Retinal pigment epithelial cell (primary cell): ENCODE measurements around the gene NCF1.

GRCh38 chr7:74324757-74325477, 35.7 kb downstream of the CLIP2 start:
- RRBS, result 81% methylated on average over 3 of the region's 16 CpGs

GRCh38 chr7:74371091-74371829, 82.1 kb downstream of the CLIP2 start:
- RRBS, result no CpG with 5 or more reads among the region's 12 CpGs

GRCh38 chr7:74379851-74381092, 73.4 kb upstream of the GTF2IRD1 start:
- RRBS, result no CpG with 5 or more reads among the region's 17 CpGs

GRCh38 chr7:74581292-74581952, 76.1 kb upstream of the GTF2I start:
- RRBS, result 73% methylated on average over 3 of the region's 16 CpGs

DNA sequence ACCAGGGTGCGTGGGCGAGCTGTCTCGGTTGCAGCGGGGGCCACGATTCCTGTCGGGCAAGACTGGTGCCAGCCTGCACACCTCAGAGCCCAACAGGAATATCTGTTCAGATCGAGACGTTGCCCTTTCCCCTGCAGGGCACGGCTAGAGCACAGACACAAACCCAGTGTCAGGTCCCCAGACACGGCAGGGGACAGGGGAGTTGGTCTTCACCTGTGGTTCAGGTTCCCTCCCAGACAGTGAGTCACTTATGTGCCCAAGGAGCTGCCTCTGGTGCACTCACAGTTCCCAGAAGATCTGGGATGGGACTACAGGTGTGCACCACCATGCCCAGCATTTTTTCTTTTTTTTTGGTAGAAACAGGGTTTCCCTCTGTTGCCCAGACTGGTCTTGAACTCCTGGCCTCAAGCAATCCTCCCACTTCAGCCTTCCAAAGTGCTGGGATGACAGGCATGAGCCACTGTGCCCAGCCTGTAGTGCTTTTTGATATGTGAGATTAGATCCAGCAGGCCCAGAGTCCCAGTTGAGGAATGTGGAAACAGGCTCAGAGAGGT, 75.4 kb upstream of the GTF2I start:
- RRBS, result no CpG with 5 or more reads among the region's 10 CpGs

DNA sequence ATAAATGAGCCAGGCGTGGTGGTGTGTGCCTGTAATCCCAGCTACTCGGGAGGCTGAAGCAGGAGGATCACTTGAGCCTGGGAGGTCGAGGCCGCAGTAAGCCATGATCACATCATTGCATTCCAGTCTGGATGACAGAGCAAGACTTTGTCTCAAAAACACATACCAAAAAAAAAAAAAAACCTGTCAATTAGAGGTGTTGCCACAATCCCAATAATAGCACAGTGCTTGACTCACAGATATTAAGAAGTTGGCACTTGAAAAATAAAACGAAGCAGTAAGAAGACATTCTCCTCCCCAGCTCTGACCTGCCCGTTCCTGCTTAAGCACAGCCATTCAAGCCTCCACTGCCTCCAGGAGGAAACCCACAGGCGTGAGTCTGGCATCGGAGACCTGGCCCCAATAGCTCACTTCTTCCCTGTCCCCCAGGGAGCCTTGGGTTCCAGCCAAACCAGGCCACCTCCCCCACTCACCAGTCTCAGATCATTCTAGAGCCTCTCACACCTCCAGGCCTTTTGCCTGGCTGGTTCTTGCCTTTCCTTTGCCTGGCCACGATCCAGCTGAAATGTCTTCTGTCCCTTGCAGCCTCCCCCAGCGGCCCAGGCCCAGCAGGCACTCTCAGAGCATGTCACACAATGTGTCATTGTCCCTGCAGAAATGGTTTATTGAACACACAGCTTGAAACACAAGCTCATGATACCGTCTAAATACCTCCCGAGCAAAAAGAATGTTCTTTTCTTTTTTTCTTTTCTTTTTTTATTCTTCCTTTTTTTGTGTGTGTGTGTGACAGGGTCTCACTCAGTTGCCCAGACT, 45.2 kb upstream of the GTF2I start:
- RRBS, result no CpG with 5 or more reads among the region's 12 CpGs

- RRBS, result no CpG with 5 or more reads among the region's 8 CpGs
Observed at GRCh38 chr7:74690835-74691134, 33.3 kb downstream of the GTF2I start.

GRCh38 chr7:74730055-74730426, 43.8 kb upstream of the NCF1 start:
- RRBS, result no CpG with 5 or more reads among the region's 5 CpGs

- RRBS, result no CpG with 5 or more reads among the region's 13 CpGs
Observed at GRCh38 chr7:74773872-74774274, at the start of gene NCF1. Gene NCF1 (plus strand): TSS chr7:74774011.

DNA sequence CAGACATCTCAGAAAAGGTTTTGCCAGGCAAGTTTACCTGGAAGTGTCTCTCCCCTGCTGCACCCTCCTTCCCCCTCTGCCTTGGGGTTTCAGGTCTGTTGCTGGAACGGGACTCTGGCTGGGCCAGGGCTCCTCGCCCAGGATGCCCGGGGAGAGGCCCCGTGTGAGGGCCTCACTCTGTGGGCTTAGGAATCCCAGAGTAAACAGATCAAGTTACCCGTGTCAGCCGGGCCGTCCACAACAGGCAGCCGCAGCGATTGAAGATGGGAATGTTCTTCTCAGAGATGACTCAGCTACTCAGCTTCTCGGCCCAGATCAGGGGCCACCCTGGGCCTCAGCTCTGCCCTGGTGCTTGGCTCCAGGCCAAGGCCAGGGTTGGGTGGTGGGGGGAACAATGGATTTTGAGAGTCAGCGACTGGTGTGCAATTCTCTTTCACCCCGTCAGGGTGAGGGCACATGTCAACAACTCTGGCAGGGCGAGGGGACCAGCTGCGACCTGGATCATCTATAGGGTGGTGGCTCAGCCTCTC, 29.4 kb downstream of the CASTOR2 start:
- RRBS, result no CpG with 5 or more reads among the region's 14 CpGs

GRCh38 chr7:75003846-75004103, 39.3 kb downstream of the CASTOR2 start:
- RRBS, result no CpG with 5 or more reads among the region's 13 CpGs

GRCh38 chr7:75237398-75237906, 43.1 kb upstream of the SPDYE13 start:
- RRBS, result no CpG with 5 or more reads among the region's 74 CpGs

DNA sequence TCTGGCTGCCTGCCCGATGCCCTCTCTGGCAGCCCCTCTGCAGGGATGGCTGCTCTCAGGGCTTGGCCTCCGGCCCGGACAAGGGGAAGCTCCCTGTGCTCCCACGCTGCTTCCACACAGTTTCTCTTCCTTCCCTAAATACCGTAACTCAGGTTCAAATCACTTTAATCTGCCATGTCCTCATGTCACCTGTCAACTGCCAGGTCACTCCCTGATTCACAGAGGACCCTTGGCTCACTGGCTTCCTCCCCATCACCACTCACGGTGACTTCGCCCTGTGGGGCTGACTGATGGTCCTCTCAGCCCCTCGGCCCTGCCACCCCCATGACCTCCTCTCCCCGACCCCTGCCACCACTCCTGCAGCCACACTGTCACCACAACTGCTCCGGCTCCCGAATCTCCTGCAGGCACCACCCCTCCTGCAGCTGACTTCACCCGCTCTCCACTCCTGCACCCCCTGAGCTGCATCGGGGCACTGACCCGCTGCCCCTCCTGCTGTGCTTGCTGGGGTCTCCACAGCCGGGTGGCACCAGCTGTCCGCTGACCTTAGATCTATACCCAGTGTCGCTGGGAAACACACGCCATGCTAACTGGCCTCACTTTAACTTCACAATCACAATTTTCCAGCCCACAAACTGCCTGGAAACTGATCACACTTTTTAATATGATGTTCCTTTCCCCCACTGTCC, 24.6 kb downstream of the TRIM73 start:
- RRBS, result no CpG with 5 or more reads among the region's 18 CpGs

DNA sequence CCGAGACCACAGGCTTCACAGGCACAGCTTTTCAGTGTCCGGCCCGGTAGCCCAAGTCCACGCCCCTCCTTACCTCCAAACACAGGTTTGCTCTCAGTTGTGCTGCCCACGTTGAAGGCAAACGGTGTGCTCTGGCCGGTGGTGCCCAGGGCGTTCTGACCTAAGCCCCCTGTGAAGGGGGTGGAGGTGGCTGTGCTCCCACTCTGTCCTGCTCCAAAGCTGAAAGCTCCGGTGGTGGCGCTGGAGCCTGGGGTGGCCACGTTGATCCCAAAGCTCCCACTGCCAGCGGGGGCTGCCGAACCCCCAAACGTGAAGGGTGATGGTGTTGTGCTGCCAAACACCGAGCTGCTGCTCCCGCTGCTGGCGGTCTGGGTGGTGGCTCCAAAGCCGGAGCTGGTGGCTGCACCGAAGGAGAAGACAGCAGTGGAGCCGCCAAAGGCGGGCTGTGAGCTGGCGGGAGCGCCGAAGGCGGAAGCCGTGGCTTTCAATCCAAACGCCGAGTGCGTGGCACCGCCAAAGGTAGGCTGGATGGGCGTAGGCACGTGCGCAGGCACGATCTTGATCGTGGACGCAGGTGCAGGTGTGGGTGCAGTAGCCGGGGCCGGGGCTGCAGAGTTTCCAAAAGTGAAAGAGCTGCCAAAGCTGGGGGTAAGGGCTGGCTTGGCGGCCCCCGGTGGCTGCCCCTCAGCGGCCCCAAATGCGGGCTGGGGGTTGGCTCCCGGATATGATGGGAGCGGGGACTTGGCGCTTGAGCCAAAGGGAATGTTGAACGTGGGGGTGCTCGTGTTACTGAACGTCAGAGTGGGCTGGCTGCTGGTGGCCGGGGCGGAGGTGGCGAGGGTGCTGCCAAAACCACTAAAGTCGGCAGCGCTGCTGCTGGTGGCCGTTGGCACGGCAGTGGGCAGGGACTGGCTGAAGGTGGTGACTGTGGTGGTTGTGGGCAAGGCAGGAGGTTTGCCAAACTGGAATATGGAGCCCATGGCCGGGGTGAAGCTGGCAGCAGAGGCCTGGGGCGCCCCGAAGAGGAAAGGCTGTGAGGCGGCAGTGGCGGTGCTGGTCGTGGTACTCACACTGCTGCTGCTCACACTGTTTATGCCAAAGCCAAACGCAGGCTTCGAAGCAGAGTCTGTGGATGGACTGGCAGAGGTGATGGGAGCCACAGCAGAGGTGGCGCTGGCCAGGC, 26.4 kb downstream of the TRIM73 start:
- RRBS, result no CpG with 5 or more reads among the region's 64 CpGs

- RRBS, result no CpG with 5 or more reads among the region's 6 CpGs
Observed at GRCh38 chr7:75542705-75543148, 50.6 kb downstream of the SPDYE5 start.

DNA sequence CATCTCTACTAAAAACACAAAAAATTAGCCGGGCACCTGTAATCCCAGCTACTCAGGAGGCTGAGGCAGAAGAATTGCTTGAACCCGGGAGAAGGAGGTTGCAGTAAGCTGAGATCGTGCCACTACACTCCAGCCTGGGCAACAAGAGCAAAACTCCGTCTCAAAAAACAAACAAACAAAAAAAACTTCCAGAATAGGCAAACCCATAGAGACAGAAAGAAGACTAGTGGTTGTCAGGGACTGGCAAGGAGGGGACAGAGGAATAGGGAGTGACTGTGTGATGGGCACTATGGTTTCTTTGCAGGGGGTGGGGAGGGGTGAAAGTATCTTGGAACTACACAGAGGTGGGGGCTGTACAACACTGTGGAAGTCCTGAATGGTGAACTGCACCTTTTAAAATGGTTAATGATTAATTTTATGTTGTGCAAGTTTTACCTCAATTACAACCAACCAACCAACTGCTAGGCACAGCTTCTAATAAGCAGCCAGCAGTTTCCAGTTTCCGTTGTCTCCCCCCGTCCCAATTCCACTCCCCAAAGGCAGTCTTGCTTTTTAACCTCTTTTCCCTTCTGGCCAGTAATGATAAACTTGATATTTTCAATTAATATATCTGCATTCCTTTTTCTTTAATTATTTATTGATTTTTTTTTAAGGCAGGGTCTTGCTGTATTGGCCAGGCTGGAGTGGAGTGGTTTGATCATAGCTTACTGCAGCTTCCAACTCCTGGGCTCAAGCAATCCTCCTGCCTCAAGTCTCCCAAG, 46.9 kb downstream of the HIP1 start:
- RRBS, result no CpG with 5 or more reads among the region's 6 CpGs

GRCh38 chr7:75905794-75906627, 8.9 kb upstream of the POR start:
- RRBS, result no CpG with 5 or more reads among the region's 17 CpGs

DNA sequence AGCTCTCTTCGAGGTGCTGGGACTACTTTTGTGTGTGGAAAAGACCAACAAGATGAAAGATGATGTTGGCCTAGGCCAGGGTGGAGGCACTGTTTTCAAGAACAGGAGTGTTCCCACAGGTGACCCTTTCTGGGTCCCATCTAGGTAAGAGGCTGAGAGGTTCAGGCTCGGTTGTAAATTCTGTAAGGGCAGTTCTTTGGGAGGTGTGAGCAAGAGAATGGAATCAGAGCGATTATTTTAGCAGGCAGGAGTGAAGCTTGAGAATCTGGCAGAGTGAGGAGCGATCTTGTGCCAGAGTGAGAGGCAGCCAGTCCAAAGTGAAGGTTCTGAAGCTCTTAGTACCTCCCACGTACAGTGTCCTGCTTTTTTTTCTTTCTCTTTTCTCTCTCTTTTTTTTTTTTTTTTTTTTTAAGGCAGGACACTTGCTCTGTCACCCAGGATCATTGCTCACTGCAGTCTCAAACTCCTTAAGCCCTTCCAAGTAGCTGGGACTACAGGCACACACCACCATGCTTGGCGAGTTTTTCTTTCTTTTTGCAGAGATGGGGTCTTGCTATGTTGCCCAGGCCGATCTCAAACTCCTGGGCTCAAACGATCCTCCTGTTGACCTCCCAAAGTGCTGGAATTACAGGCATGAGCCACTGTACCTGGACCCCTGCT, 10.8 kb downstream of the POR start:
- RRBS, result no CpG with 5 or more reads among the region's 8 CpGs

DNA sequence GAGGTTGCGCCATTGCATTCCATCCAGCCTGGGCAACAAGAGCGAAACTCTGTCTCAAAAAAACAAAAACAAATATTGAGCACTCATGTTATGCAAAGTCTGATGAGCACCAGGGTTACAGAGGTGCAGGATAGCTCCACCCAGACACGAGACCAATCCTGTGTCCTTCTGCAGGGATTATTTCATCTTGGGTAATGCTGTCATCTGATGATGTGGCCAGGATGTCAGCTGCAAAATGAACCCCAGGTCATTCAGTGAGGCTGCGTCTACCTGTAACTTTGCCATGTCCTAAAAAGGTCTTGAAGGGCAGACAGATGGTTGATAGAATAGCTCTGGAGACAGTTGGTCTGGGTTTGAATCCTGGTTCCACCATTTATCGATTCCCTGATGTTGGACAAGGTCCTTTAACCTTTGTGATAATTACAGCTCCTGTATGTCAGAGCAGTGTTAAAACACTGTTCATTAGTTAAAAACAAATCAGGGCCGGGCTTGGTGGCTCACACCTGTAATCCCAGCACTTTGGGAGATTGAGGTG, 11.9 kb downstream of the POR start:
- RRBS, result no CpG with 5 or more reads among the region's 6 CpGs

GRCh38 chr7:75953279-75953527, 38.2 kb downstream of the POR start:
- RRBS, result no CpG with 5 or more reads among the region's 3 CpGs